Left cardiac atrium (tissue), 1 donor: ENCODE measurements around the genes CD40 and EYA2.

DNA sequence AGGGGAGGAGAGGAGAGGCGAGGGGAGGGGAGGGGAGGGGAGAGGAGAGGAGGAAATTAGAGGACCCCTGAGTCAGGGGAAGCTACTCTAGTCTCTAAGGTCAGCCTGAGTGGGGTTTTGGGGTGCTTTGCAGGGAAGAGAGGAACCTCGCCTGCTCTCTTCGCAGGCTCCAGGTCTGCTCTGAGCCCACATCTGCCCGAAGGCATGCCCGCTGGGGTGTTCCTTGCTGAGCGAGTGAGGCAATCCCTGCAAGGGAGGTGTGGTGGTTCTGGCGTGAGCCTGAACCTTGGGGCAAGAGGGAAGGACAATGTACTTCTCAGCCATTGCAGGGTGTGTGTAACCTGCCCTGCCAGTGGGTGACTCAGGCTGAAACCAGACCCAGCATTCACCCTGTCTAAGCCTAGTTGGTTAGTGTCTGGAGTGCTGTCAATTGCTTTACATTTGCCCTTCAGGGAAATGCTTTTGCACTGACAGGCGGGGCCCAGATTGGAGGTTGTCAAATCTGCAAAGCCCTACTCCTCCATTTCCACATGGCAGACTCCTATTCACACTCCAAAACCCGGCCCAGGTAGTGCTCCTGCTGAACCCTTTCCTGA lies 15.3 kb upstream of the MMP9 start:
- PRO-cap, result no peak

DNA sequence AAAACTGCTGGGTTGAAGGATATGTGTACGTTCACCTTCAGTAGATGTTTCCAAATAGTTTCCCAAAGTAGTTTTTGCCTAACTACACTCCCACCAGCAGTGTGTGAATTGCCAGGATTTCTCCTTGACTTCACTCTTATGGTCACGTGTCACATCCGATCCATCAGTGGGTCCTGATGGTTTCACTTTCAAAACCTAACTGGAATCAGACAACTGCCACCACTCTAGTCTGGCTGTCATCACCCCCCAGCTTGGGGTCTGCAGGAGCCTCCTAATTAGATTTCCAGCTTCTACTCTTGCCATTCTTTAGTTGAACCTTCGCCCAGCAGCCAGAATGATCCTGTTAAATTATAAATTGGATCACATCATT lies 8.5 kb upstream of the SLC12A5 start:
- PRO-cap, result no peak

DNA sequence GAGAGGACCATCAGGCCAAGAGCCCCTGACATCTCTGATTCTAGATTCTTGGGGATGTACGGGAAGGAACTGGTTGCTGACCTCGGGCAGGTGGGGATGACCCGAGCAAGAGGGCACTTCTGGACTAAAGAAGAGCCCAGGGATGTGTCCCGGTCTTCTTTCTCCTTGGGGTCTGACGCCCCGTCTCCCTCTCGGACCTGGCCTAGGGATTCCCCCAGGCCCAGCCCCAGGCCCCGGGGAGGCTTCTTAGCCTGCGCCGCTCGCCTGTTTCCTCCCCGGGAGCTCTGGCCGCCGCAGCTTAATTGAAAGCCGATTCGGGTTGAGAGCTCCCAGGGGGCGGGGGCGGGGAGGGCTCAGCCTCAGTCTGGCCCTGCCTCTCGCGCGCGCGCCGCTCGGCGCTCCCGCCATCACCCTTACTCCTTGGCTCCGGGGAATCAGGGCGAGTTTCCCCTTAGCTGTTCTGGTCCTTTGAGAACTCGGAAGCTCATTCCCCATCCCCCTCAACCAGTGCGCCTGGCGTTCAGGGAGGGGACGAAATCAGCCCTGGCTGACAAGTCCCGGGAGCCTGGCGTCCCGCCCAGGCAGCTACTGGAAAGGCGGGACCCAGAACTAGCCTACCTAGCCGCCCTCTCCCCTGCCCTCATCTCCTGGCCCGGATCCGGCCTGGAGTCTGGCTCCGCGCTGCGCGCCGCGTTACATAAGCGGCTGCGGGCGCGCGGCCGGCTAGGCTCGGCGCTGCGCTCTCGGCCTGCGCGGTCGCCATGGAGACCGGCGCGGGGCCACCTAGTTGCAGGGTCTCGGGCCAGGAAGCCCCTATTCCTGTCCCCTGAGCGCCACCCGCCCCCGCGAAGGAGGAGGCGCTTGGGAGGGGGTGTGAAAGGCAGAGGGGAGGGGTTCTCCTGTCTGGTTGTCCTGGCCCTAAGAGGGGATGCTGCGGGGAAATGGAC lies 2.7 kb downstream of the SLC12A5 start:
- PRO-cap, result no peak

DNA sequence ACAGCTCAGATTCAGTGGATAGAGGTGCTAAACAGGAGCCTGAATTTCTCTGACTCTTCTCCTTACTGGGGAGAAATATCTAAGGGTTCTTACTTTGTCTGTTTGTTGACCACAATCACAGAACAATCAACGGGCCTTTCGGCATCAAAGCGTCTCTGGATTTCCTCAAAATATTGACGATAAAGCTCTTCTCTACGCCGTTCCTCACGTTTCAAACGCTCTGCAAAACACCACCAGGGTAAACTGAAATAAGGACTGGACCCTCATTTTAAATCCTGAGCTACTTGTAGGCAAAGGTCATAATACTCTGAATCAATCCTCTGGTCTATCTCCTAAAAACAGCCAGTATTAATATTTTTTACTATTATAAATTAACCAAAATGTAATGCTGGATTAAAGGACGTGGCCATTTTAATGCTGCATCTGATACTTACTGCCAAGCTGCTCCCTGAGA lies 22.8 kb downstream of the NCOA5 start:
- PRO-cap, result no peak

DNA sequence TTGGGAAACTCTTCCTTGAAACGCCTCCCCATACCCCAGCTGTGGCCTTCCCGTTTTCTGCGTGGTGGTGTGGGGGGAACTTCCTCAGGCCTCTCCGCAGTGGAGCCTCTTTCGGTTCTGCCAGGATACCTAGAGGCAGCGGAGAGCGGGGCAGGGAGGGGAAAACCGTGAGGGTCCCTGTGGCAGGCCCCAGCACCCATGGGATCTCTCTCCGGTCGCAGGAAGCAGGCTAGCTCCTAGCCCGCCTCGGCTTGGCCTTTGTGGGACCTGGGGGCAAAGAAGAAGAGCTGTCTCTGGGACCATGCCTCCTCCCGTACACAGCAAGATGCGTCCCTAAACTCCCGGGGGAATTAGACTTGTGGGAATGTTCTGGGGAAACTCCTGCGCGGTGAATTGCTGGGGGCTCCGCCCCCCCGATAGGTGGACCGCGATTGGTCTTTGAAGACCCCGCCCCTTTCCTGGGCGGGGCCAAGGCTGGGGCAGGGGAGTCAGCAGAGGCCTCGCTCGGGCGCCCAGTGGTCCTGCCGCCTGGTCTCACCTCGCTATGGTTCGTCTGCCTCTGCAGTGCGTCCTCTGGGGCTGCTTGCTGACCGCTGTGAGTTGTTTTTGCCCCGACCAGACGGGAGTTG lies at the start of gene CD40:
Gene CD40, plus strand, starts transcription at position 515 of the 629 bp plus-strand sequence.
- PRO-cap, result bidirectional peak, plus-strand start at position 486 of the sequence, minus-strand start at position 343 of the sequence

DNA sequence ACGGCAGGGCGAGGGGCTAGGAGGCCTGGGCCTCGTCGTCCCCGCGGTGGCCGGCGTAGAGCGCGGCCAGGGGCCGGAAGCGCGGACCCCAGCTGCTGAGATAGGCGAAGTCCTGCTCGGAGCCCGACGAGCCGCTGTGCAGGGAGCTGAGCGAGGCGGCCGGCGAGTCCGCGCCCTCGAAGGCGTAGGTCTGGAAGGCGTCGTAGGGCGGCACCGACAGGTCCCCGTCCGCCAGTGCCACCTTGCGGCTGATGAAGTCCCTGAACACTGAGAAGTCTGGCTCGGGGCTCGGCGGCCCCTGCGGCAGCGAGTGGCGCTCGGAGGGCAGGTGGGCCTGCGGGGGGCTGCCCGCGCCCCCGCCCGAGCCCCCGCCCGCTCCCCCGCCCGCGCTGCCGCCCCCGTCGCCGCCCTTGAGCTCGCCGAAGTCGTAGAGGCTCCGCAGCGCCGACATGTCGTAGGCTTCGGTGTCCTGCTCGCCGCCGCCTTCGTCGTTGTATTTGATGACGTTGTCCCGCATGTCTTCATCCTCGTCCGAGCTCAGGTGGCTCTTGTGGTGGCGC lies 56.5 kb downstream of the CD40 start:
- PRO-cap, result no peak

- PRO-cap, result no peak
These were observed 1.4 kb downstream of the CDH22 start for GRCh38 chr20:46306666-46307545.

GRCh38 chr20:46400051-46400623 lies 6.3 kb downstream of the ELMO2 start:
- PRO-cap, result no peak

GRCh38 chr20:46640635-46641209 lies 10.5 kb downstream of the SLC13A3 start:
- PRO-cap, result no peak

DNA sequence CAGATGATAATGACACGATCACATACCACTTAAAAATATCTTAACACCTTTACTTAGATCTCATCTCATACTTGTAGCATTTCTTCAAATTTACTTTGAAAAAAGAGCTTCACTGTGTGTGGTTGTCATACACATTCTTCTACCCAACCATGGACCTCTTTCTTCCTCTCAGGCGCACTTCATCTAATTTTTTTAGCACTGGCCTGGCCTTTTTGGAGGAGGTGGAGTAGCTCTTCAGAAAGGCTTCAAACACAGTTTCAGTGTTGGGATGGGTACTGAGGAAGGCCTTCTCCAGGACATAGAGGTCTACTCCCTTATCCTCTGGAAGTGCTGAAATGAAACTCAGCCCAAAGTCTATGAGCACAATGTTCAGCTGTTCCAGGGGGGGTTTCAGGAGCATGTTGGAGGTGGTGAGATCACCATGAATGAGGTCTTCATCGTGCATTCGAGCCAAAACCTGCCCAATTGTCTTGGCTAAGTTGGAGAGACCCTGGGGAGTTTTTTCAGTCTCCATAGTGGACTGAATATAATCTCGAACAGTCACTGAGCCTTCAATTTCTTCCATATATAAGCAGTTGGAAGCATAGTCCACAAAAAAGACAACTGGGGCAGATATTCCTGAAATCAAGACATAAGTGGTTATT lies 2.5 kb downstream of the TP53RK start:
- PRO-cap, result no peak

GRCh38 chr20:46823614-46823848 lies 71.1 kb upstream of the EYA2 start:
- PRO-cap, result no peak

GRCh38 chr20:46894046-46895212 lies at the start of gene EYA2:
Gene EYA2, plus strand, starts transcription at chr20:46894843.
- PRO-cap, result no peak

DNA sequence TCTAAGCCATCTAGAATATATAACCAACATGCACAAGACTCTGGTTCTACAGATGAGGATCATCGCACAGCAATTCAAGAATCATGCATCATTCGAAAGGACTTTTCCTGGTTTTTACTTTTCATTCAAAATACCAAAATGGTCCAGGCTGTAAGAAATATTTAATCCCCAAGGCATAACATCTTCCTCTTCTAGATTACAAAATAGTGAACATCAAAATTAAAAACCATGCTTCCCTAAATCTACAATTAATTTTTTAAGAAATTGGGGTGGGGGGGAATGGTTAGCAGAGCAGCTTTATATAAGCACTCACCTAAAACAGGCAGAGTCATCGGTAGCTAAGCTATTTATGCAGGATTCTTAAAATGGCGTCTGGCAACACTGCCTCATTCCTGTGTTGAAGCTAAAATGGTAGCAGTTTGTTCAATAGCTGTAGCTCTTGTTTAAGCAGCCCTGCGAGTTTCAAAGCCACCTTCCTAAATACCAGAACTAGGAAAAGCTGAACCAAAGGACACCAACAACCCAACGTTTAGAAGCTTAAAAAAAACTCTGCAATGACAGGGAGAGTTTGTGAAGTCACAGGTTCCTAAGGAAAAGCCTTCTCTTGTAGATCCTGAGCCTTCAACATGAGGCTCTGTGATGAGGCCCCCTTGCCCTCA lies 5.0 kb downstream of the ZMYND8 start:
- PRO-cap, result no peak

DNA sequence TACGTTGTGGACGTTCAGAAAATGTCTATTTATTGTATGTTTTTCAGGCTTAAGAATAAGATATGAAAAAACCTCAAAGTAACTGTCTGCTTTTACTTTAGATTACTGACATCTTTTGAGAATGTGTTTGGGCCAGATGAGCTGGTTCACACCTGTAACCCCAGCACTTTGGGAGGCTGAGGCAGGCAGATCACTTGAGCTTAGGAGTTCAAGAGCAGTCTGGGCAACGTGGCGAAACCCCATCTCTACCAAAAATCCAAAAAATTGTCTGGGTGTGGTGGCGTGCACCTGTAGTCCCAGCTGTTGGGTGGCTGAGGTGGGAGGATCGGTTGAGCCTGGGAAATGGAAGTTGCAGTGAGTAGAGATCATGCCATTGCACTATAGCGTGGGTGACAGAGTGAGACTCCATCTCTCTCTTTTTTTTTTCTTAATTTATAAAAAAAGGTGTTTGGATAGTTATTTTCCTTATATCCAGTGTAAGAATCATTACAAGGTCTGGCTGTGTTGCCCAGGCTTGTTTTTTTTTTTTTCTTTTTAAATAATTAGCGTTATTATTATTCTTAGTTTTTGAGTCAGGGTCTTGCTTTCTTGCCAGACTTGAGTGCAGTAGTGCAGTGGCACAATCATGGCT lies 32.9 kb downstream of the NCOA3 start:
- PRO-cap, result no peak

GRCh38 chr20:47678679-47679054 lies 106.6 kb downstream of the SULF2 start:
- PRO-cap, result no peak

- PRO-cap, result no peak
These were observed 19.2 kb downstream of the SULF2 start for GRCh38 chr20:47766073-47766549.

DNA sequence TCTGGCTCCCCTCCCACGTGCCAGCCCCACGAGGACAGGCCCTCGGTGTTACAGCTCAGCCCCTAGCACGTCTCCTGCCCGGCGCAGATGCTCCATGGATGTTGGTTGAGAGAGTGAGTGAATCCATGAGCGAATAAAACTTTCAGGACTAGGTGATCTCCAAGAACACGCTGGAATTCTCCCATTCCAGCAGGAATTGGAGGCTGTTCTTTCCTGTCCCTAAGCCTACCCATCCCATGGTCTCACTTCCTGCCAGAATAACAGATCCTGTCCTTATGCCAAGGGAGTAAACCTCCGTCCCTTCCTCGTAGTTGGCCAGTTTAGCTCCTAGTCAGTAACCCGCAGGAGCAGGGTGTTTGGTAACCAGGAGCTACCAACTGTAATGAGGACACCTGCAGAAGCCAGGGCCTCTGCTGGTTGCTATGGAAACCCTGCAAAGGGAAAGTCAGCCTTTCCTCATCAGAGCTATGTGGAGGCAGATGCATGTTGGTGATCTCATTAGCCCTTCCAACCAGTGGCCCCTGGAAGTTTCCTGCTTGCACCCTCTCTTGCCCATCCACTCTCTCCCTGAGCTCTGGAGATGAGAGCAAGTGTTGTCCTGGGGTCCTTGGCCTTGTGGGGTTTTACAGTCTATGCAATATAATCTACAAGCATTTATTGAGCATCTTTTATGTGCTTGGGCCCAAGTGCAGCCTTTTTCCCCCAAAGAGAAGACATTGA lies 368.2 kb upstream of the SULF2 start:
- PRO-cap, result no peak

GRCh38 chr20:48286850-48287776 lies 501.8 kb upstream of the SULF2 start:
- PRO-cap, result no peak

- PRO-cap, result no peak
These were observed 183.5 kb downstream of the PREX1 start for GRCh38 chr20:48644177-48644790.

- PRO-cap, result no peak
These were observed 90.3 kb downstream of the PREX1 start for GRCh38 chr20:48737283-48738136.